Choroid plexus epithelial cell (primary cell): Measurements from ENCODE around the genes GARIN4 and ANGEL2.

DNA sequence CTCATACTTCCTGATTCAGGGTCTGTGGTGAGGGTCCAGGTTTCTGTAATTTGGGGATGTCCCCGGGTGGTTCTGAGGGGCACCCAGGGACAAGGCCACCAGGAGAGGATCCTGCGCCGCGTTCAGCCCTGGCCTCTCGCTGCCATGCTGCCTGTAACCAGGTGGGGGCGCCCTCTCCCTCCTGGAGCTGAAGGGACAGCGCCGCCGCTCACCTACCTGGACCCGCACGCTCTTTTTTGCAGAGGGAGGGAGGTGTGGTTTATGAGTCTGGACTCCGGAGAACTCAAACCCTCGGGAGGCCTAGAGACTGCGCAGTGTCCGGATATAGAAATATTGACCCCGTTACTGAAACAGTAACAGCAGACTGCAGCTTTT is 23.1 kb upstream of the NEK2 start:
- RRBS: 8% methylated on average over 2 of the region's 16 CpGs

DNA sequence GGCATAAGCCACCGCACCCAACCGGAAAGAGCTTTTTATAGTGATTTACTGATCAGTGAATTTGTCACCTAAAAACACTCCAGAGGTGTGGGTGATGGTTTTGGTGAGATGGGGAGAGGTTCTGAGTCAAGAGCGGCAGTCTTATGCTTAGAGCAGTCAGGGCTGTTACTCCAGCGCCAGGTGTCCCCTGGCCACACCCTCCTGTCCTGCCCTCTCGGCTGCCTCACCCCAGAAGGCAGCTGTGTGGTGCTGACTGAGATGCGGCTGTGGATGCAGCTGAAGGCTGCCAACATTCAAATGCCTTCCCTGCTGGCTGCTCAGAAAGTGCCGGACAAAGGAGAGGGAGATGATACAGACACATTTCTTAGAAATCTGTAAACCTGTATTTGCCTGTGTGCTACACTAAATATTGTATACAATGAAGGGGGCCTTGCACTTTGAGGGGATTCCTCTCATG is 94.5 kb upstream of the LPGAT1 start:
- RRBS: no CpG with 5 or more reads among the region's 7 CpGs

DNA sequence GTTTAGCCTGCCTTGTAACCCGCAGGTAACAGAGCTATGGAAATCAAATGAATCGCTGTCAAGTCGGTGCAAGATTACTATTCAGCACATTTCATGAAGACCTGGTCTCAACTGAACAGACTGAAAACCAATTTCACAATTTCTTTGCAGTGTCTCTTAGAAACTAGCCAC is 586 bp downstream of the INTS7 start:
- RRBS: no CpG with 5 or more reads among the region's 3 CpGs

DNA sequence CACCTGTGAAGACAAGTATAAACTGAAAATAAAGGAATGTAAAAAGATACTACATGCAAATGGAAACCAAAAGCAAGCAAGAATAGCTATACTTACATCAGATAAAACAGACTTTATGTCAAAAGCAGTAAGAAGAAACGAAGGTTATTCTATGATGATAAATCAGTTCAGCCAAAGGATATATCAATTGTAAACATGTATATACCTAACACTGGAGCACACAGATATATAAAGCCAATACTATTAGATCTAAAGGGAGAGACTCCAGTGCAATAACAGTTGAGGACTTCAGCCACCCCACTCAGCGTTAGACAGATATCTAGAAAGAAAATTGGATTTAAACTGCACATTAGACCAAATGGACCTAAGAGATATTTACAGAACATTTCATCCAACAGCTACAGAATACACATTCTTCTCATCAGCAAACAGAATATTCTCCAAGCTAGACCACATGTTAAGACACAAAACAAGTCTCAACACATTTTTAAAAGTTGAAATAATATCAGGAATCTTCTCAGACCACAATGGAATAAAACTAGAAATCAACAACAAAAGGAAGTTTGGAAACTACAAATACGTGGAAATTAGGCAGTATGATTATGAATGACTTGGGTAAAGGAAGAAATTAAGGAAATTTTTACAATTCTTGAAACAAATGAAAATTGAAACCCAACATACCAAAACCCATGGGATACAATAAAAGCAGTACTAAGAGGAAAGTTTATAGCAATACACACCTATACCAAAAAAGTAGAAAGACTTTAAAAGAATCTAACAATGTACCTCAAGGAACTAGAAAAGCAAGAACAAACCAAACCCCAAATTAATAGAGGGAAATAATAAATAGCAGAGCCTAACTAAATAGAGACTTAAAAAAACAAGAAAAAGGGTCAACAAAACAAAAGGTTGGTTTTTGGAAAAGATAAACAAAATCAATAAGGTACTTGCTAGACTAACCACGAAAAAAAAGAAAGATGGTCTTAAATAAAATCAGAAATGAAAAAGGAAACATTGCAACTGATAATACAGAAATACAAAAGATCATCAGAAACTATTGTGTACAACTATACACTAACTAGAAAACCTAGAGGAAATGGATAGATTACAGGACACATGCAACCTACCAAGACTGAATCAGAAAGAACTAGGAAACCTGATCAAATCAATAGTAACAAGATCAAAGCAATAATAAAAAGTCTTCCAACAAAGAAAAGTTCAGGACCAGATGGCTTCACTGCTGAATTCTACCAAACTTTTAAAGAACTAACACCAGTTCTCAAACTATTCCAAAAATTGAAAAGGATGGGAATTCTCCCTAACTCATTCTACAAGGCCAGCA is 22.8 kb downstream of the DTL start:
- RRBS: no CpG with 5 or more reads among the region's 4 CpGs

GRCh38 chr1:212241541-212242073 is 43.6 kb upstream of the PPP2R5A start:
- RRBS: no CpG with 5 or more reads among the region's 2 CpGs

DNA sequence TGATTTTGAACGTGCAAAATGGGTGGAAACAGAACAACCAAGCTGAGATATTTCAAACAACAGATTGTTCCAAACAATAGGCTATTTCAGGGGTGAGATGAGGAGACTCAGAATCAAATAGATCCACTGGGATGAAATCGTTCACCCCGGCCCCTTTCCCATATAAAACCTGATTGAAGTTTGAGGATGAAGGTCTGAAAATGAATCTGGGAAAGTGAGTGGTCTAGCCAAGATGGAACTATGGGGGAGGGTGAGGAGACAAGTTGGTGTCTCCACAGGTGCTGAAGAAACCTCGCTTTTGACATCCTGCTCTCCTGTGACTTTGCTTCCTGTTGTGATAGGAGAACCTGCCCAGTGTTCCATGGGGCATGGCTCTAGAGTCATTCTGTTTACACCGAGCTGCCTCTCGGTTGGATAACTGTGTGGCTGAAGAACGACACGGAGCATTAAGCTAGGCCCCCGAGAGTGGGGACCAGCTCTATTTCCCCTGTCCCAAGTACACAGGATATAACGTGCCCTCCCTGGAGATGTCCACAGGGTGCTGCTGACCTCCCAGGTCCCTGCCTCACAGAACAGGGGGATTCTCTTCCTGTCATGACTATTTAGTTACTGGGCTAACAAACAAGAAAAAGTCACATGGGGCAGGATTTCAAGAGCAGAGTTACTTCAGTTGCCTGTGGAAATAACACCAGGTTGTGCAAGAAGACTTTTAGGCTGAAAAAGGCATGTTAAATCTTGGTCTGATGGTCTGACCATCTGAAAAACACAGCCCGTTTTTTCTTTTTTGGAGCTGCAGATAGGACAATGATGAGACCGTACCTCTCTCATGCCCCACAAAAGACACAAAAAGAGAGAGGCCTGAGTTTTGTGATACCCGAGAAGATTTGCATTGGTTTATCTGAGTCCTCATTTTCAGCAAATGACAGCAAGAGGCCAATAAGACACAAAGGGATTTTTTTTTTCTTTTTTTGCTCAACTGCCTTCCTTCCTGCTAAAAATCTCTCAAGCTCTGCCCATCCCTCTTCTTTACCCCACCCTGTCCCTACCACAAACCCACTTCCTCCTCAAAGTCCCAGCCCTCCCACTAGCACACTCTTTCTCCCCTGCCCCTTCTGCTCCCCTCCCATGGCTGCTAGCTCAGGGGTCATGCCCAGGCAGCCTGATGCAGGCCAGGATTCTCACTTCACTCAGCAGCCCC is 29.3 kb upstream of the PPP2R5A start:
- RRBS: no CpG with 5 or more reads among the region's 13 CpGs

DNA sequence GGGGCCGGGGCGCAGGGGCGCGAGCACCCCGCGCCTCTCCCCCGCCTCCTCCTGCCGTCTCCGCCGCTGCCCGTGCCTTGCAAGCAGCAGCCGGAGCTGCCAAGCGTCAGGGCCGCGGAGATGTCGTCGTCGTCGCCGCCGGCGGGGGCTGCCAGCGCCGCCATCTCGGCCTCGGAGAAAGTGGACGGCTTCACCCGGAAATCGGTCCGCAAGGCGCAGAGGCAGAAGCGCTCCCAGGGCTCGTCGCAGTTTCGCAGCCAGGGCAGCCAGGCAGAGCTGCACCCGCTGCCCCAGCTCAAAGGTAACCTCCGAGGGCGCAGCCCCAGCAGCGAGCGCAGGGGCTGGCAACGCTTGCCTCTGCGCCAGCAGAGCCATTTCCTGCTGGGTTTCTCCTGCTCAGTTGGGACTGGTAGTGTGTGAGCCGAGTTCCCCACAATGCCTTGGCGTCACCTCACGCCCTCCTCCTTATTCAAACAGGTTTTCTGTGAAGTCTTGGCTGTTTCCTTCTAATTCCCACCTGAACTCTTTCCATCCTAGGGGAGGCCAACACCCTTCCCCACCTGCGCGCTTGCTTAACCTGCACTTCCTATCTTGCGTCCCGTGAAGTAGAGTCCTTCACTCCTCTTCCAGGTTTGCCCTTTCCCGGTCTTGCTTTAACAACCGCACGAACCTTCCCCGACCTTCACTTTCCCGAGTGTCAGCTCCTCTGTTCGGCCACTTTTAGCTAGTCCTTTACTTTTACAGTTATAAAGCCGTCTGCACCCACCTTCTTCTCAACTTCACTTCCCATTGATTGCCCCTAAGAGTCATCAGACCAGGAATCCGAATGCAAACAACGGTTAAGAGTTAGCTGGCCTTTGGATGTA is 1.0 kb downstream of the PPP2R5A start:
- RRBS: 1% methylated on average over 26 of the region's 58 CpGs

GRCh38 chr1:212286857-212287260 is 1.6 kb downstream of the PPP2R5A start:
- RRBS: no CpG with 5 or more reads among the region's 6 CpGs

- RRBS: no CpG with 5 or more reads among the region's 6 CpGs
Measured at GRCh38 chr1:212477694-212478300, 45.1 kb downstream of the NENF start.

- RRBS: no CpG with 5 or more reads among the region's 5 CpGs
Measured at GRCh38 chr1:212488360-212489139, 55.8 kb downstream of the NENF start.

DNA sequence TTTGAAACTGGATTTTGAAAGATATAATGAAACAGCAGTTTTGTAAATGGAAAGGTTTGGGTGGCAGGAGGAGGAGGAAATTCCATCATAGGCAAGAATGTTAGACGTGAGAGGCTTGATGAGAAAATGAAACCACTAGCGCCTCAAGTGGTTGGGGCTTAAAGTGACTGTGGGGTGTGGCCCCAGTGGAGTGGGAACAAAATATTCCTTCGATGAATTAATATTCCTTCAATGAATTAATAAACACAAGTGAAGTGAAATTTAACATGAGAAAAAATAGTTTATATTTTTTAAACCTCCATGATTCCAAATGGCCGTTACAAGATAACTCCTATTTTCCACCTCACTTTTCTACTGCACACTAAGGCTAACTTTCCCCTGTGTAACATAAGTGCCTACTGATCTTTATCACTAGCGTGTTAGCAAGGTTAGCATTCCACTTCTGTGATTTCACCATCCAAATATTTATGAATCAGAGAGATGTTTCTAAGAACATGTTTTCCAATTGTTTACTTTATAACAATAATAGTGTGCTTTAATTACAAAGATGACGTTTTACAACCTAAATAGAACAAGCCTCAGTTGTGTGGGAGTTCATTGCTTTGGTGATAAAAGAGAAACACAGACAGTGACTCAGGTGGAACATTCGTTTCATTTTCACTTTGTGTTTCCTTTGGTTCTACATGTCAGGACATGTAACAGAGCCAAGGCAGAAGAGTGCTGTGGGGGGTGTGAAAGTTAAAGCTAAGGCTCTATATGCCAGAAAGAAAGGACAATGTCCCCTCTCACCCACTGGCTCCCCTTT is 12.5 kb upstream of the ATF3 start:
- RRBS: no CpG with 5 or more reads among the region's 7 CpGs

DNA sequence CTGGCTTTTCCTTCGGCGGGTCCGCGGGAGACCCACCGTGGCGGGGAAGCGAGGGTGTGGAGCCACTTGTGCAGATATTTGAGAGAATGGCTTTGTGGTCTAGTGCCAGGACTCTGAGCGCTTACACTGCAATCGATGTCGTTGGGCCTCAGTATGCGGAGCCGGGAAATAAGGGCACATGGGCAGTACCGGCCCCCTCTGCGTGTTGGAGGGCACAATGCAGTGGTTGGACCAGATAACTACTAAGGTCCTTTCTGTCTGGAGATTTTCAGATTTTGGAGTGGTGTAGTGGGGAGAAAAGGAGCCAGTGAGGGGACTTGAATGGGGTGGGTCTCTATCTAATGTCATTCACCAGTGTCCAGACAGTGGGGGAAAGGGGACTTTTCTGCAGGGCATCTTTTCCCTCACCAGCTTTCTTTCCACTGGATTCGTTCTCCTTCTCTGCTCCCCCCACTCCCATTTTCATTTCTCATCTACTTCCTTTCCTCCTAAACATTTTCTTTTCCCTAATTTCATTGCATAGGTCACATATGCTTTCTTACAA is 1.2 kb downstream of the ATF3 start:
- RRBS: no CpG with 5 or more reads among the region's 15 CpGs

DNA sequence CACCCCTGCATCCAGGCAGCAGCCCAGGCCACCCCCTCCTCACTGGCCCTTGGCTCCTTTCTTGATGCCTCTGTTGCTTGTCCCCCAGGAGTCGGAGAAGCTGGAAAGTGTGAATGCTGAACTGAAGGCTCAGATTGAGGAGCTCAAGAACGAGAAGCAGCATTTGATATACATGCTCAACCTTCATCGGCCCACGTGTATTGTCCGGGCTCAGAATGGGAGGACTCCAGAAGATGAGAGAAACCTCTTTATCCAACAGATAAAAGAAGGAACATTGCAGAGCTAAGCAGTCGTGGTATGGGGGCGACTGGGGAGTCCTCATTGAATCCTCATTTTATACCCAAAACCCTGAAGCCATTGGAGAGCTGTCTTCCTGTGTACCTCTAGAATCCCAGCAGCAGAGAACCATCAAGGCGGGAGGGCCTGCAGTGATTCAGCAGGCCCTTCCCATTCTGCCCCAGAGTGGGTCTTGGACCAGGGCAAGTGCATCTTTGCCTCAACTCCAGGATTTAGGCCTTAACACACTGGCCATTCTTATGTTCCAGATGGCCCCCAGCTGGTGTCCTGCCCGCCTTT is 4.9 kb upstream of the GARIN4 start:
- RRBS: no CpG with 5 or more reads among the region's 9 CpGs

- RRBS: no CpG with 5 or more reads among the region's 7 CpGs
Measured at GRCh38 chr1:212624329-212624905, at the start of gene GARIN4. Gene GARIN4 (plus strand): TSS chr1:212624474.

DNA sequence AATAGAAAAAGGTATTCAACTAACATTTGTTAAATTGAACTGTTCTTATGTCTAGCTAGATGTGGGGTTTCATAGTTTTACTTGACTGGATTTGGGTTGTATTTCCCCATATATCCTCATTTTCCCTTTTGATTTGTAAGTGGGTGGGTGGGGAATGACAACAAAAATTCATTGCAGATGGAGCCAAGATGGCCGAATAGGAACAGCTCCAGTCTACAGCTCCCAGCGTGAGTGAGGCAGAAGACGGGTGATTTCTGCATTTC is 33.5 kb downstream of the GARIN4 start:
- RRBS: no CpG with 5 or more reads among the region's 3 CpGs

DNA sequence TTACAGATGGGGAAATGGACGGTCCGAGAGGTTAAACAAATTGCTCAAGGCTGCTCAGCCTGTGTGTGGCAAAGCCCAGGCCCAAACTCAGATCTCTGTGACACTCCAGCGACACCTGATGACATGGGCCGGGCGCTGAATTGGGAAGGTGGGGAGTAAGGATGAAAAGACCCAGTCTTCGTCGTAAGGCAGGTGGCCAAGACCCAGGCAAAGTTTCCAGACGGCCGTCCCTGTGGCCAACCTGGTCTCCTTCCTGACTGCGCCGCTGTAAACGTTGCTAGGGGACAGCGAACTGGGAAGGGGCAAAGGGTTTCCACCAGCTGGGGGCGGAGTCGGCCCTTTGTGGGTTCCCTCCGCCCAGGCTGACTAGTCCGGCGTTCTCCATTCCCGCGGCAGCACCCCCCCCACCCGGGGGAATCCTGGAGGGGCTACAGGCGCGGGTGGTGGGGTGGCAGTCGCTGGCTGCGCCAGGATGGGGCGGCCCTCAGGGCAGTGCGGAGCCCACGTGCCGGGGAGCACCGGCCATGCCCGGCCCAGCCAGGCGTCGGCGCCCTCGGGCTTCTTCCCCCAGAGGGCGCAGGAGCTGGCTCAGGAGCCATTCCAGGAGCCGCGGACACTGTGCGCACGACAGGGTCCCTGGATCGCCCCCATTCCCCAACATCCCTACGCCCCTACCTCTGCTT is 640 bp downstream of the BATF3 start:
- RRBS: 4% methylated on average over 7 of the region's 42 CpGs

- RRBS: no CpG with 5 or more reads among the region's 2 CpGs
Measured at GRCh38 chr1:212924629-212925029, 25.7 kb upstream of the VASH2 start.

DNA sequence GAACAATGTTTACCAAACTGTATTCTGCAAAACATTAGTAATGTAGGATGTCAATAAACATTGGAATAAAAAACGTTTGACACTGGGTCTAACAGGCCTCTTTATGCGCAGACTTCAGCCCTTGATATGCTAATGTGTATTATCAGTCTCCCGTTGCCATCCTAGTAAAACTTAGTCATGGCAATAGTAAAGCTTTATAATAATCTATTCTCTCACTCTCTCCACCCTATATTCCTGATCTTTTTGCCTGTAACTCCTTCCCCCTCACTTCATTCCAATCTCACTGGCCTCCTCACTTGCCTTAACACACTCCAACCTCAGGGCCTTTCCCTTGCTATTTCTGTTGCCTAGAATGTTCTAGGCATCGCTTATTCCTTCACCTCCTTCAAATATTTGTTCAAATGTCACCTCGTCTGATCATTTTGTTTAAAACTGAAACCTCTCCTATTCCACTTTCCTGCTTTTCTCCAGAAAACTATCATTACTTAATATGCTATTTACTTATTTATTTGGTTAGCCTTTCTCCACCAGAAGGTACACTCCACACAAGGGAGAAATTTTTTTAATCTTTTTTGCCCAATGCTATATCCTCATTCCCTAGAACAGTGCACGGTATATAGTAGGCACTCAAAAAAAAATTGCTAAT is 10.0 kb downstream of the ANGEL2 start:
- RRBS: no CpG with 5 or more reads among the region's 6 CpGs

DNA sequence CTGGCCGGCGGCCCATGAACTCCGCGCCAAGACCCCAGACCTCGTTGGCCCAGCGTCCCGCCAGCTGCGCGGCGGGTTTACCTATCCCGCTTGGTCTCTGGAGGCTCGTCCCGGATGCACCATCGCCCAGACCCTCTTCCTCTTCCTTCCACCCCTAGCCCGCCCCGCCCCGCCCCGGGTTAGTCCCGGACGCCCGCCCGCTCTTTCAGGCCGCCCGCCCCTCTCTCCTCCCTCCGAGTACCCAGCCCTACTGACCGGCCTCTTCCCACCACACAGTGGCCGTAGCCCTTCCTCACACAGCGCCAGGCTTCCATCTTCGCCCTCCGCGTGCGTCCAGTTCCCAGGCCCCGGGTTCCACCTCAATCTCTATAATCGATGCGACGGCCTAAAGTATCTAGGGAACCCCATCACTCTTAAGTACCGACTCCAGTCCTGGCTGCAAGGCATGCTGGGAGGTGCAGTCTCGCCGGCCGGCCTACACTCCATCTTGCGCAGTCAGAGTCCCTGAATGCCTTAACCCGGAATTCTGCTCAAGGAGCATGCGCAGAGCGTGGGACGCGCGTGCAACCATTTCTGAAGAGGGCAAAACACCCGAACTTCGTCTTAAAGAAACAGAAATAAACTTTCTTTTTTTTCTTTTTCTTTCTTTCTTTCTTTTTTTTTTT is at the start of gene ANGEL2:
Gene ANGEL2, minus strand, starts transcription at position 510 of the 665 bp plus-strand sequence.
- RRBS: 1% methylated on average over 26 of the region's 49 CpGs

DNA sequence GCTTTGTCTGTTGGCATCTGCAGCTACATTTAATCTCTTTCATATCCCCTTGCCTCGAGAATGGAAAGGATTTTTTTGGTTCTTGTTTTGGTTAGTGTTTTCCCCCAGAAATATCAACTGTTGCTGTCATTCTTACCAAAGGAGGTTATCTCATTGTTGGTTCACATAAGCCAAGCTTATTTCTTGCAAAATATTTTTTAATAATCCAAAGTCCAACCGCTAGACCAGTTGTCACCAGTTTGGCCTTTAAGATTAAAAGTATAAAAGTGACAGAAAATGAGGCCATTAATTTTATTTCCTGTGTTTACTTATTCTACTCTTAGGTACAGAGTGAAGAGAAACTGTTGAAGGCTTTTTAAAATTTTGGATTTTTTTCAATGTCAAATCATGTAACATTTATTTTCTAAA is 66.4 kb upstream of the PROX1 start:
- RRBS: no CpG with 5 or more reads among the region's 2 CpGs